Left ventricle myocardium (tissue), 1 donor: ENCODE data around the gene ATXN3.

DNA sequence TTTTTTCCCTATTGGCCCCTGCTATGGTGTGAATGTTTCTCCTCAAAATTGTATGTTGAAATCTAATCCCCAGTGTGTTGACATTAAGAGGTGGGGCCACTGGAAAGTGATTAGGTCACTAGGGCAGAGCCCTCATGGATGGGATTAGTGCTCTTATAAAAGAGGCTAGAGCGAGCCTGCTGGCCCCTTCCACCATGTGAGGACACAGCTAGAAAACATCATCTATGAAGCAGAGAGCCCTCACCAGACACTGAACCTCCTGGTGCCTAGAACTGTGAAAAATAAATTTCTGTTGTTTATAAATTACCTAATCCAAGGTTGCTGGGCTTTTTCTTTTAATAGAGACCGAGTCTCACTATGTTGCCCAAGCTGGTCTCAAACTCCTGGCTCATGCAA, 51.3 kb downstream of the RPS6KA5 start:
- PRO-cap, result no peak

GRCh38 chr14:91061040-91061747, 753 bp upstream of the RPS6KA5 start:
- PRO-cap, result unidirectional peak, plus-strand start at chr14:91061160

GRCh38 chr14:91095329-91095637, 18.6 kb upstream of the DGLUCY start:
- PRO-cap, result no peak

DNA sequence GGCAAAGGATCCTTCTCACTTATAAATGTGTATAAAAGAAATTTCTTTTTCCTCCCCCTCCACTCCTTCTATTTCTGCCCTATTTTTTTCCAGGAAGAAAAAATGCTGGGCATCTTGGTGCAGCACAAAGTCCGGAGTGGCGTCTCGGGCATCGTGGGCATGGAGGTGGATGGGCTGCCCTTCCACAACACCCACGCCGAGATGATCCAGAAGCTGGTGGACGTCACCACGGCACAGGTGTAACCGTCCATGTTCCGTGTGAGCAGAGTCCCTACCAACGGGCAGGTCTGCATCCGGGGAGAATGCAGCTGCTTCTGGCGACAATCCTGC, 19.9 kb downstream of the GPR68 start:
- PRO-cap, result no peak

- PRO-cap, result no peak
Measured at GRCh38 chr14:91241202-91242310, 2.9 kb downstream of the GPR68 start.

DNA sequence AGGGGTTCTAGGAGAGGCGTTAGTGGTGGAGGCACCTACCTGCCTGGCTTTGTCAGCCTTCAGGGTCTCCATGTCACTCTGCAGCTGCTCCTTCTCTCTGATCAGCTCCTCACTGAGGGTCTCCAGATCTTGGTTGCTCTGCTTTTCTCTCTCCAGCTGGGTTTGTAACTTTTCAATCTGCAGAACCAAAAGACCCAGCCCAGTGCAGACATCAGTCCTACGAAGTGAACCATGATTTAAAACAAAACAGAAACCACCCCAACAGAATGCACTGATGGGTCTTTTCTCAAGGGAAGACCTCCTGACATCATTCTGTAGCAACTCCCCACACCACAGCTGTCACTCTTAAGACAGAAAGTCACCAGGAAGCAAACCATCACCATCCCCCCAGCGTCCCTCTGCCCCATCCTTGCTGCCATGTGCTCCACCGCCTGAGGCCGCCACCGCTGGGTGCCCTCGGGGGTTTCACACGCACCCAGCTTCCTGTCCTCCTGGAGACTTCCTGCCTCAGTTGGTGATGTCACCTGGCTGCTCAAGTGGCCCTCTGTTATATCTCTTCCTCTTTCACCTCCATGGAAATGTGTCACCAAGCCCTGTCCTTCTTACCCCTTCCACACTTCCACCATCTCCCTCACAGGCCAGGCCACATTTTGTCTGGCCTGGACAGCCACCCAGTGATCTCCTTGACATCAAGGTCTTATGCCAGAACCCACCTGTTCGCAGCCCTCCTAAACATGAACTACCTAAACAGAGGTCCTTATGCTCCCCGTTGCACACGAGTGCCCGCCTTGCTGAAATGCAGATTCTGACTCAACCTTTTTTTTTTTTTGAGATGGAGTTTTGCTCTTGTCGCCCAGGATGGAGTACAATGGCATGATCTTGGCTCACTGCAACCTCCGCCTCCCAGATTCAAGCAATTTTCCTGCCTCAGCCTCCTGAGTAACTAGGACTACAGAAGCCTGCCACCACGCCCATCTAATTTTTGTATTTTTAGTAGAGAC, 71.4 kb upstream of the GPR68 start:
- PRO-cap, result no peak

- PRO-cap, result no peak
Measured at GRCh38 chr14:91324667-91325087, 80.2 kb upstream of the GPR68 start.

DNA sequence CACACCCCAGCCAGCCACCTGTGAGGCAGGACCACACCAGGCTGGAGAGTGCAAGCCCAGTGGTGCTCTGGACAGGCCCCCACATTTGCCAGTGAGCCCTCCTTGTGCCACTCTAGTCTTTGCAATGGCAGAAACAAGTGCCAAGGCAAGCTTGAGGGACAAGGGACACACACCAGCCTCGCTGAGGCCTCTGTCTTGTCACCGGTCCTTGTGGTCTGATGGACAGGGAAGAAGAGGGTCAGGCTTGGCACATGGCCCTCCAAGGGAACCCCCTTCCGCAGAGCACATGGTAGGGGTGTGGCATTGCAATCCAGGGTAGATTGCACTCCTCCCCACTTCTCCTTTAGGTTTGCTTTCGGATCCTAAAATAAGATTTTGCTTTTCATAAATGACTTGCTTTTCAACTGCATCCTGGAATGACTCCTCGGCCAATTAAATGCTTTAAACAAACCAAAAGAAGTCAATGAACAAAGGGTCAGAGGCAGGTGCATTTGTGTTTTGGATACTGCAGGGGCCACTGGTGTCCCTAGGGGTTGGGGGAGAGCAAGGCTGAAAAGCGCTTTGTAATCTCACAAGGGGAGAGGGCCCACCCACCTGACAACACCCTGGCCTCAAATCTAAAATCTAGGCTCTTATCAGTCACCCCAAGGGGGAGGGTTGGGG, 53.5 kb downstream of the CCDC88C start:
- PRO-cap, result no peak

DNA sequence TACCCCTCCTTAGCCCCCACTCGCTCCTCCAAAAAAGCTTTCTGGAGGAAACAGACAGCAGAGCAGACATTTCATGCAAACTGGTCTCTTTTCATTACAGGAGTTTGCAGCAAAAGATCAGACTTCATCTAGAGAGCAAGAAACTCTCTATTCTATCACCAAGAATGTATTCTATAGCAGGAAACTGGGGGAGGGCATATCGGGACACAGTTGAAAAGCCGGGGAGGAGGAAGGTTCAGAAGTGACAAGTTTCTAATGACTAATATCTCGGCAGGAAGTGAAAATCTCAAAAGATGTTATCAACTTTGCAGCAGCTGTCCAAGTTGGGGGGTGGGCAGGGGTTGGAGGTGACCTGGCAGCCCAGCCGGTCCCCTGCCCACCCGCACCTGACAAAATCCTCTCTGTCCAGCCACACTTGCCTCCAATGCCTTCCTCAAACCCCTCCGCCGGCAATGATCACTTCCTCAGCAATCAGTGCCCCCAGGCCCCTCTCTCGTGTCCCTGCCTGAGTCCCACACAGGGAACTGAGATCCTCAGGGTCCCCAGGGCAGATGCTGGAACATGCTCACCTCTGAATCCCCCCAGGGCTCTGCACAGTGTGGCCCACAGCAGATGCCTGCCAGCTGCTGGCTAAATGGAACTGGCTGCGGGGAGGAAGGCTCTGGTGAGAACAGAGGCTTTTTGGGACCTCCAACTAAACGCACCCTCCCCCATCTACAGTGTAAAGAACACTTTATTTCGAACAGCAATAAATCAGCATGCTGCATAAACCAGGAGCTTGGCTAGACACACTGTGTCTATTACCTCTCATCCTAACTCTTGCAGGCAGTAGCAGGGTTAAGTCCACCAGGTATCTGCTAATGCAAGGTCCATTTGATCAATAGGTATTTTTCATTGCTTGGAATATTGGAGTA, 43.9 kb downstream of the CCDC88C start:
- PRO-cap, result no peak

- PRO-cap, result no peak
Measured at GRCh38 chr14:91397878-91398523, 19.6 kb downstream of the CCDC88C start.

DNA sequence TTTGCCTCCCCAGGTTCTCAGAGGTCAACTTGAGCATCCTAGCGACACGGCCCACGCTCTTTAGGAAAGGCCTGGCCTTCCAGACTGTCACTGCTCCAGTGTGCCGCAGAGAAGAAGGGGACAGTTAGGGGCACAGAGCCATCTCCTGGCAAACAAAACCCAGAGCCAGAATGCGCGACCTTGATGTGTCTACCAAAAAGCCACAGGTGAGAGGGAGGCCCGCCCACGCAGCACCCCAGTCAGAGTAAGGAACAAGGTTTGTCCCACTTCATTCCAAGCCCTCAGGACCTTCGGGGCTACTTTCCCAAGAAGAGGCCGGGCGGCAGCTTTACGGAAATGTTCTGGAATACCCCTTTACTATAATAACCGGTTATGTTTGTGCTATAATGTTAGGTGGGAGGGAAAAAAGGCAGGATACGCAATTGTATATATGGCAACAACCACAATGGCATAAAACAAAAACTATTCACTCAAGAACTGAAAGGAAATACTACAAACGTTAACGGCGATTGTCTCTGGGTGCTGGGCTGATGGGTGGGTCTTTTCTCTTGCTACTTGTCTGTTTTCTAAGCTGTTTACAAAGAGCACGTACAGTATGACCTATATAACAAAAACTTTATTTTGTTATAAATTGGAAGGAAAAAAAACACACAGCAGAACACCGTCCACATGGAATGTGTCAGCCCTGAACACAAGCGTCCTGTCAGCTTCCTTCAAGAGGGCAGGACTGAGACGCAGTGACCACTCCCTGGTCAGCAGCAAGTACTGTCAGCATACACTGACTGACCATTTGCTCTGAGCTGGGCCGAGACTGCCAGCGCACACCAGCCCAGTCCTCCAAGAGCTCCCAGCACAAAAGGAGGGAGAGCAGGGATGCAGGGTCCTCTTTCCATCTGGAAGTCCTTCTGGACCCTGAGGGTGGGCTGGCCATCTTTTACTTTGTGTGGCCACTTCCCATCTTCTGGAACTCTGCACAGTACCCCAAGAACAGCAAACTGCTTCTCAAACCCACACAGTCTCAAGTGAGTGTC, 12.2 kb downstream of the CCDC88C start:
- PRO-cap, result no peak

DNA sequence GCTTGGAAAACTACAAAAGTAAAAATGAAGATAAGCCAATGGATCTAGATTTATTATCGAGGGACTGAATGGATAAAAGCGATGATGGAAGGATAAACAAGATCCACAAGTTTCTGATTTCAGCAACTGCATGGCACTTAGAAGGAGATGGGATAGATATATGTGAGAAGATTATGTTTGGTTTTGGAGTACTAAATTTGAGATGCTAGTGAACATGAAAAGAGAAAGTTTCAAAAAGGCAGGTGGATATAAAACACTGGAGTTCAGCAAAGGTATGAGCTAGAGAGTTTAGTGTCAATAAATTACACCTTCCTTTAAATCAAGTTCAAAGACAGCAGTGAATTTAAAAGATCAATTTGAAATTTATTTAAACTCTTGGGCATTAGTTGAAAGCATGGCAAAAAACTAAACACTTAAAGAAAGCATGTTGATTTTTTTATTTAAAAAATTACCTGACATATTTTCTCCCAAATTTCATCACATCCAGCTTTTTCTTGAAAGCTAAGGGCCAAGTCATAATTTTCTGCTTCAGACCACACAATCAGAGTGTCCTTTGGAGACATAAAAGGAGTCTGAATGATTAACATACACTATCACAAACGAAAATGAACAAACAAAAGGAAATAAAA, 24.8 kb downstream of the PPP4R3A start:
- PRO-cap, result no peak

GRCh38 chr14:91860987-91861604, 6.2 kb downstream of the TC2N start:
- PRO-cap, result no peak

GRCh38 chr14:91877403-91877852, 10.1 kb upstream of the TC2N start:
- PRO-cap, result no peak

- PRO-cap, result bidirectional peak, plus-strand start at chr14:92106799, minus-strand start at chr14:92106590
Measured at GRCh38 chr14:92106480-92106941, at the start of gene ATXN3. ATXN3 (minus strand) TSS chr14:92106582.

DNA sequence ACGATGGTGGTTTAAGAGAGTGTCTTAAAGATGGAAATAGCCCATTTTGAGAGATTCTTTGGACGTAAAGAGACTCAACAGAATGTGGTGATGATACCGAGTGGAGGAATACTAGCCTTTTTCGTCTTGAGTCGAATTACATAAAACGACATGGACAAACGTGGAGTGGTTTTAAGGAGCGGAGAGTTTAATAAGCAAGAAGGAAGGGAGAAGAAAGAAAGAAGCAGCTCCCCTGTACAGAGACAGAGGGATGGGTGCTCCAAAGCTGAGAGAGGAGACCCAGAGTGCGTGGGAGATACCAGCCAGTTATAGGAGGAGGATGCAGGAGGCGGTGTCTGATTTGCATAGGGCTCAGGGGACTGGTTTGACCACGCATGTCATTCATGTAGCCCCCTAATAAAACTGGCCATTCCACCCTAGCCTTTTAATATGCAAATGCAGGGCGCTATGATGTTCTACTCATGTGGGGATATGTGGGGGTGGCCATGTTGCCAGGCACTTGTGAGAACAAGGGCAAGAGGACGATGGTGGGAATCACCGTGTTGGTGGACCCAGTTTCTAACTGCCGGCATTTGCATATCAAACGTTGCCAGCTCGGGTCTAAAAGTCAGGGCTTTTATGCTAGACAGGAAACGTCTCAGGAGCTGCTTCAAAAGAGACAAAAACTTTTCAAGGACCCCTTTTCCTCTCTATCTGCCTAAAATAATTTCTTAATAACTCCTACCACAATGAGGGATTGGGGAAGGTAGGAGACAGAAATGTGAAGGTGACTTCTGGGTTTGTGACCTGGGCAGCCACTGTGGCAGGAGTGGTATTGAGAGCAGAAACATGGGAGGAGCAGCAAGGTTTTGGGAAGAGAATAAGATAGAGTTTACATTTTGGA, 2.0 kb upstream of the ATXN3 start:
- PRO-cap, result no peak

- PRO-cap, result no peak
Measured at GRCh38 chr14:92155025-92155564, 33.3 kb downstream of the CPSF2 start.

- PRO-cap, result no peak
Measured at GRCh38 chr14:92157546-92158200, 35.9 kb downstream of the CPSF2 start.

DNA sequence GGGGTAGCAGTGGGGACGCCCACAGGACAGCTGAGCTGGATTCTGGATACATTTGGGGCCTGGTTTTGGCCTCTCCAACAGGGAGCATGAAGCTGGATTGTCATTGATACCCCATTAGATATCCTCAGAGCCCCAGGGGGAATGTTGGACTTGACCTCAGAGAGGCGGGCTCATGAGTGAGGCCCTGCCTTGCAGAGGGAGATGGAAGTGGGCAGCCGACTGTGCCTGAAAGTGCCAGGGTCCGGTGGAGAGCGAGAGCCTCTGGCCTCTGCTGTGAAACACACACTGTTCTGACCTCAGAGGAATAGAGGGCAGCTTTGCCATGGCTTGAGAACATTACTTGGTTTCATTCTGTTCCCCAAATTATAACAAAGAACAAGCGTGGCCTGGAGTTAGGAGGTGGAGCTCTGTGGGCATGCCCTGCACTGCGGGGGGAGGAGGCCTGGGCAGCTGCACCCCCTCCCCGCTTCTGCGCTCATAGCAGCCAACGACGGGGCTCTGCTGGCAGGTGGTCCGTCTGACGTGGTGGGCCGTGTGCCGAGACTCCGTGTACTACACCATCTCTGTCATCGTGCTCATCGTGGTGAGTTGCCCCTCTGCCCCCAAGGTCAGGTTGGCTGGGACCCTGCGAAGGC, 70.6 kb upstream of the RIN3 start:
- PRO-cap, result no peak

GRCh38 chr14:92471908-92472339, 41.7 kb upstream of the RIN3 start:
- PRO-cap, result no peak